ENCODE measurements around a stretch of chr6.

- PRO-cap, 5 experiments: no peak in any of the 5 experiments
- RAMPAGE, long total RNA, 2 experiments: no peak in any of the 2 experiments
- RRBS: no CpG with 5 or more reads among the region's 4 CpGs
Measured at GRCh38 chr6:161435657-161436350, 161.9 kb upstream of the AGPAT4 start.

DNA sequence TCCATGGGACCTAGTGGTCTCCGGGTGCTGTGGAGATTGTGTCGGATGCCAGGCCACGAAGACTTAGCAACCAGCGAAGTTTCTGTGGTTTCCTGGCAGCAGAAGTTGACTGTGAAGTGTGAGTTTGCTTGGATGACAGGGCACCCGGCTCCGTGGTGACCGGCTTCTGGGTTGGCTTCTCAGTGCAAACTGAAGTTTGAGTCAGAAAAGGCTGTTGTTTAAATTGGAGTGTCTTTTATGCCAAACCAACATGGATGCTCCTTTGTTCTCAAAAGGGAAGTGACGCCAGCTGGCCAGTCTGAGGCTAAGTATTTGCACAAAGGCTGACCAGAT lies 164.9 kb upstream of the QKI start:
- PRO-cap, 5 experiments: no peak in any of the 5 experiments
- RAMPAGE, long total RNA, 2 experiments: no peak in any of the 2 experiments
- RRBS: 26% methylated on average over 2 of the region's 8 CpGs

- PRO-cap, 5 experiments: no peak in any of the 5 experiments
- RAMPAGE, long total RNA, 2 experiments: no peak in any of the 2 experiments
- RRBS: 80% methylated on average over 1 of the region's 13 CpGs
Measured at GRCh38 chr6:163353905-163354576, 60.5 kb upstream of the QKI start.

- PRO-cap, 5 experiments: no peak in any of the 5 experiments
- RAMPAGE, long total RNA, 2 experiments: no peak in any of the 2 experiments
- RRBS: no CpG with 5 or more reads among the region's 9 CpGs
Measured at GRCh38 chr6:163398695-163399187, 15.8 kb upstream of the QKI start.

DNA sequence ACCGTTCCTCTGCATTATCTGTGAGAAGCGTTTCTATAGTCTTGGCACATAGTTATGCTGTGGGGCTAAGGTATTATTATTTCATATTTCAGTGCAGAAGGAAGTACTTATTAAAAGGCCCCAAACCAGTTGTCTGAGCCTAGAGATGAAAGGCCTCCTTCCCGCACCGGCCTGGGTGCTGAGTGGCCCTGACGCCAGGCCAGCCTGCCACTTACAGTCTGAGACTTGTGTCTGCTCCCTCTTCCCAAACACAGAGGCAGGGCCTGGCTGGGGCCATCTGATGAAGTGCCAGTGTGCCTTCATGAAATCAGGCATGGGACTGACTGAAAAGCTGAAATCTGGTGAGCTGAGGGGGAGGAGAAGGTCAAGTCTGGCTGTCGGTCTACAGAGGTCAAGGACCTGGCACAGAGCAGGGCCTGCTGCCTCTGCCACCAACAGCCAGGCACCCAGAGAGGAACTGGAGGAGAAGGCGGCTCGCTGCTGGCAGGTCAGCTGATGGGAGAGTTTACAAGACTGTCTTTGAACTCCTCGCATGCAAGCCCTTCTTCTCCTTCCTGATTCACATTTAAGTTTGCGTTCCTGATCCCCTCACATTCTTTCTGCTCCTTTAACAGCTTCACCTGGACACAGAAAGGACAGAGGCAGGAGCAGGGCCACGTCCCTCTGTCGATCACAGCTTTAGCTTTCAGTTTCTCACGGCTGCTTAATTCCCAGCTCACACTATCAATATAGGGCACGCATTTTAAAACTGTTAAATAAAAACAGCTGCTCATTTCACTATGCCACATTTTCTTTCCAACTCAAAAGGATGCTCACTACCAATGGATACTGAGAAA lies 8.7 kb upstream of the QKI start:
- PRO-cap, 5 experiments: peak in 5 of 5 experiments; most common plus-strand start position 449 of the sequence (in 3); most common minus-strand start position 459 of the sequence (in 3)
- RAMPAGE, long total RNA, 2 experiments: no peak in any of the 2 experiments
- RRBS: no CpG with 5 or more reads among the region's 14 CpGs

- PRO-cap, 5 experiments: peak in 1 of 5 experiments; most common plus-strand start chr6:163406554 (in 1)
- RAMPAGE, long total RNA, 2 experiments: no peak in any of the 2 experiments
- RRBS: no CpG with 5 or more reads among the region's 1 CpG
Measured at GRCh38 chr6:163406395-163406676, 8.2 kb upstream of the QKI start.

GRCh38 chr6:163418083-163419459 lies 4.1 kb downstream of the QKI start:
- PRO-cap, 5 experiments: no peak in any of the 5 experiments
- RAMPAGE, long total RNA, 2 experiments: no peak in any of the 2 experiments
- RRBS: no CpG with 5 or more reads among the region's 8 CpGs

- PRO-cap, 5 experiments: no peak in any of the 5 experiments
- RAMPAGE, long total RNA, 2 experiments: no peak in any of the 2 experiments
- RRBS: no CpG with 5 or more reads among the region's 7 CpGs
Measured at GRCh38 chr6:163424770-163425609, 10.5 kb downstream of the QKI start.

DNA sequence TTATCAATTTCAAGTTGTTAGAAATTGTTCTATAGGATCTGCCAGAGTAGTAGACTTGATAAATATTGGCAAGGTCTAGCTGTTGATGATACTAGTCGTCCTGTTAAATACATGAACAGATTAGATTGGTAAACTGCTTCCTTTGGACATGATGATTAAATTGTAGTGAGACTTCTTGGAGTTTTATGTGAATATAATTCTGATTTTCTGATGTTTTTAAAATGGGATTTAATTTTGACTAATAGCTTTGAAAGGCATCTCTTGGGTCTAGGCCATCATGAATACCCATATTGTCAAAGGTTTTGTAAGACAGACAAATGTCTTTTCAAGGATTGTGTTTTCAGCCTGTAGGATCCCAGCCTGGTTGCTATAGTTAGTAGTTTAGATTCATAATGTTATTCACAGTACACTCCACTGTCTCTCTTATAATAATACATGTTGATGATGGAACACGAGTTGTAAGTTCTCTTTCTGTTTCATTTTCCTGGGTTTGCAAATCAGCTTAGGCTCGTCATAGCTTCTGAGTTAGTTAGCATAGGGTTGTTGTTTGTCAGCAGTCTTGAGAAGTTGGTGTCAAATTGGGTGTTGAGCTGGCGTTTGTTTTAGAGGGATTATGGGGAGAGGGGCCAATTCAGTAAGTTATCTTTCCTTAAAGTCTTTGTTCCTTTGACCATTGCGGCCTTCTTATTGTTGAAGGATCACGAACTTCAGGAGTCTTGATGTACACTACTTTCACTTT lies 45.7 kb downstream of the QKI start:
- PRO-cap, 5 experiments: no peak in any of the 5 experiments
- RAMPAGE, long total RNA, 2 experiments: no peak in any of the 2 experiments
- RRBS: no CpG with 5 or more reads among the region's 6 CpGs

- PRO-cap, 5 experiments: no peak in any of the 5 experiments
- RAMPAGE, long total RNA, 2 experiments: no peak in any of the 2 experiments
- RRBS: no CpG with 5 or more reads among the region's 5 CpGs
Measured at GRCh38 chr6:163475429-163476030, 61.0 kb downstream of the QKI start.

DNA sequence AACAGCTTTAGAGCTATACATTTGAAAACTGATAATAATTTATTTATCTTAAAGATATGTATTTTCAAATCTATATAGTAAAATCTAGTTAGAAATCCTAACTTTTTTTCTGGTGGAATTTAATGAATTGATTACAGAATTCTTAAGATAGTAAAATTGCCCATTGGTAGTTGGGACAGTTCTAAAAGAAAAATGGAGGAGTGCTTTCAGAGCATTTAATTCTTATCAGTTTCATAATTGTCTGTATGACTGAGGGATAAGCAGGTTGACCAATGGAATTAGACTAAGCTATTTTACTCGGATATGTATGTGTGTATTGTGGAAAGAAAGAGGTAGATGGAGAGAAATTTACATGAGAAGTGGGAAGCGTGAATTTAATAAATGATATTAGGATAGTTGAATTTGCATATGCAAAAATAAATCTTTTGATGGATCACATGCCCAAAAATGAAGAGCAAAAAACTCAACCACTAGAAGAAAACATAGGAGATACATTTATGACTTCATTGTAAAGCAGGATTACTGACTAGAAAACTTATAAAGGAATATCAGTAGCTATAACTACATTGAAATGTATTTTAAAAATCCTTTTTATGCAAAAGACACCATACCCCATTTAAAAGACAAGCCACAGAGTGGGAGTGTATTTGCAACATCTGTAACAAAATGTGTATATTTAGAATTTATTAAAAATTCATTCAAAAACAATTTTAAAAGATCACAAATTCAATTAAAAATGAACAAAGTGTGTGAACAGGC lies 100.0 kb downstream of the QKI start:
- PRO-cap, 5 experiments: no peak in any of the 5 experiments
- RAMPAGE, long total RNA, 2 experiments: no peak in any of the 2 experiments
- RRBS: no CpG with 5 or more reads among the region's 2 CpGs

GRCh38 chr6:163563367-163563758 lies 148.8 kb downstream of the QKI start:
- PRO-cap, 5 experiments: no peak in any of the 5 experiments
- RAMPAGE, long total RNA, 2 experiments: no peak in any of the 2 experiments
- RRBS: no CpG with 5 or more reads among the region's 7 CpGs

GRCh38 chr6:163780783-163781230 lies 366.3 kb downstream of the QKI start:
- PRO-cap, 5 experiments: no peak in any of the 5 experiments
- RAMPAGE, long total RNA, 2 experiments: no peak in any of the 2 experiments
- RRBS: no CpG with 5 or more reads among the region's 6 CpGs

DNA sequence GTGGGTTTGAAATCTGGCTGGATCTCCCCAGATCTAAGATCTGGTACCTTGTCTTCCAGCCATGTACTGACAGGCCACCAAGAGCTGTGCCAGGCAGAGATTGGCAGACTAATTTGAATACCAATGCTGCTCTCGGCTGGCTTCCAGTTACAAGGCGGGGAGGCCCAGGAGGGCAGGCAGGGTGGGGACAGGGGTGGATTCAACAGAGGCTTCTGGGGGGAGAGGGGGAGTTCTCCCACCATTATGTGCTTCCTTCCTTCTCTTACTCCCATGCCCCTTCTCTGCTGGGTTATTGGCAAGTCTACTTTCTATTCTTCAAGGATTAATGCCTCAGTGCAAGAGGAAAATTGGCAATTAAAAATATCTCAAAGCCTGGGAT lies 529.6 kb downstream of the QKI start:
- PRO-cap, 5 experiments: no peak in any of the 5 experiments
- RAMPAGE, long total RNA, 2 experiments: no peak in any of the 2 experiments
- RRBS: no CpG with 5 or more reads among the region's 2 CpGs

DNA sequence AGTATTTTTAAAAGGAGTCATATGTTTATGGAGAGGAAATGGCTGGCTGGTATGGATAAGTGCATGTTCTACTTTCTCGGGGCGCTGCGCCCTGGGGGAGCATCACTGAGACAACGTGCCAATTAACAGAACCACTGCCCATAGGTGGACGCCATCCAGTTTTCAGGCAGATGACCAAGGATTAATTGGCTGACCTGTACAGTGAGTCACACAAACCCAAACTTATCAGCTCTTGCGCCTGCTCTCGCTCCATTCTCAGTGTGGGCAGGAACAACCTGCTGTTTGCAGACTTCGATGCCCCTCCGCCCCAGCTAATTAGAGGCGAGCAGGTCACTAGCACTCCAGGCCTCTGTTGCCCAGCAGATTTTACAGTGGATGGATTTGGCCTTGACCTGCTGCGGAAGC lies 571.3 kb downstream of the QKI start:
- PRO-cap, 5 experiments: no peak in any of the 5 experiments
- RAMPAGE, long total RNA, 2 experiments: no peak in any of the 2 experiments
- RRBS: no CpG with 5 or more reads among the region's 11 CpGs

DNA sequence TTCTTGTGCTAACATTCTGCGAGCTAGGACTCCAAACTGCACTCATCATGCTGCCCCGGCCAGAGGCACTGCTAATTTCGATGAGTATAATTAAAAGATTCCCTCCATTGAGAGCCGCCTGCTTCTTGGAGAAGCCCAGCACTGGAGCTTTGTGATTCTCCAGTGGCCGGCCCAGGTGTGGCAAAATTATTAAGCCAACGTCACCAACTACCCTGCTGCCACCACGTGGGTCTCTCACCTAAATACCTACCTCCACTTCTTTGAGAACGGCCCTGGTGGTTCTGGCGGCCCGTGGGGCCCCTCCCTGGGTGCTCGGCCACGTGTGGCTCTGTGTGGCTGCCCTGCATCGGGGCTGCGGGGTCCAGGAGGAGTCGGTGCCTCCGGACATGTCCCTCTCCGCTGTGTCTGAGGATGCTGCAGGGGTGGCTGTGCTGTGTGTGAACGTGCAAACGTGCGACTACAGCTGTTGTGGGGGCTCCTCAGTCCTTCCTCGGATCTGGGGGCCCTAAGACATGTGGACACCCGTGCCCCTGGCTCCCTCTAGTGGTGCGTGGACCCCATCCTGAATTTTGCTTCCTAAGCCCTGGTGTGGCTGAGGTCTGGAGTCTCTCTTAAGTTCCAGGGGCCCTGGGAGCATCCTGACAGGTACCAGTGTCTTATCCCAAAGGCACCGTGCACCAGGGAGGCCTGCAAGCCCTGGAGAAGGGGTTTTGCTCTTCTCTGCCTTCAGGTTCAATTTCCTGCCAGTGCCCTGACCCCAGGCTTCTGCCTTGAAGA lies 691.8 kb downstream of the QKI start:
- PRO-cap, 5 experiments: no peak in any of the 5 experiments
- RAMPAGE, long total RNA, 2 experiments: no peak in any of the 2 experiments
- RRBS: no CpG with 5 or more reads among the region's 24 CpGs

GRCh38 chr6:164322504-164323057 lies 908.1 kb downstream of the QKI start:
- PRO-cap, 5 experiments: no peak in any of the 5 experiments
- RAMPAGE, long total RNA, 2 experiments: no peak in any of the 2 experiments
- RRBS: no CpG with 5 or more reads among the region's 4 CpGs

DNA sequence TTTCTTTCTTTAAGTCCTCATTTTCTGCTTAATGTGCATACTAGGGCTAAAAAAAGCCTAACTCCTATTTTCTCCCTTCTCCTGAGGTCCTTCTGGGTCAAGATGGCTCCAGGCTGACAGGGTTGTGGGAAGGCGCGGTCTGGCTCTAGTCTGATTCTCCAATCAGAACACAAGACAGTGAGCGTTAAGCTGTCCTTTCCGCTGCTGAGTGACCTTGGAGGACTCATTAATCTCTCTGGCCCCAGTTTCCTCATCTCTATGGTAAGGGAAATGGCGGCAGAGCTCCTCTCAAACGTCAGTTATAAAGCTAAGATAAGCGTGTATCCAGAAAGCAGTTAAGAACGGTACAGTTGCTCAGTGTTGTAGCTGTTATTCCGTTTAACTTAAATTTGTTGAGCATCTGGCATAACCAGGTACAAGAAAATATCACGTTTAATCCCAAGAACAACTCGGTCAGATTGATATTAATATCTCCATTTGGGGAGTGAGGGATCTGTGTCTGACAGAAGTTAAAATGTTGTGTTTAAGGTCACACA lies 379.7 kb downstream of the C6orf118 start:
- PRO-cap, 5 experiments: no peak in any of the 5 experiments
- RAMPAGE, long total RNA, 2 experiments: no peak in any of the 2 experiments
- RRBS: no CpG with 5 or more reads among the region's 11 CpGs

GRCh38 chr6:165611381-165611661 lies 51.7 kb downstream of the PDE10A start:
- PRO-cap, 5 experiments: no peak in any of the 5 experiments
- RAMPAGE, long total RNA, 2 experiments: no peak in any of the 2 experiments
- RRBS: no CpG with 5 or more reads among the region's 3 CpGs

- PRO-cap, 5 experiments: no peak in any of the 5 experiments
- RAMPAGE, long total RNA, 2 experiments: no peak in any of the 2 experiments
- RRBS: no CpG with 5 or more reads among the region's 7 CpGs
Measured at GRCh38 chr6:165656700-165657145, 6.3 kb downstream of the PDE10A start.